Cardiac fibroblast (primary cell): ENCODE measurements around the genes CYP3A43 and AZGP1.

DNA sequence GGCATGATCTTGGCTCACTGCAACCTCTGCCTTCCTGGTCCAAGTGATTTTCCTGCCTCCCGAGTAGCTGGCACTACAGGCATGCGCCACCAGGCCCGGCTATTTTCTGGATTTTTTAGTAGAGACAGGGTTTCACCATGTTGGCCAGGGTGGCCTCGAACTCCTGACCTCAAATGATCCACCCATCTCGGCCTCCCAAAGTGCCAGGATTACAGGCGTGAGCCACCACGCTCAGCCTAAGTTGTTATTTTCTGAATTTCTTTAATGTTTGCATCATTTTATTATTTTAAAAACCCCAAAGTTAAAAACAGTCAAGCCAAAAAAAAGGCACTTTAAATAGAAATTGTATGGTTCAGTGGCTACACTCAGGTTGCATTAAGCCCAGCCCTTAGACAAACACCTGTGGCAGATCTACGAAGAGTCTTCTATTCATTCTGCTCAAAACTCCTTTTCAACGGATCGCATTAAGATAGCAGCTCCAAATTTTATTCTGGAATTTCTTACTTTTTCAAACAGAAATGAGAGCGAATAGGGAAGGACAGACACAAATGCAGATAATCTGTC, 101.5 kb downstream of the SMURF1 start:
- RRBS, result no CpG with 5 or more reads among the region's 11 CpGs

- RRBS, result no CpG with 5 or more reads among the region's 10 CpGs
Measured at GRCh38 chr7:99109105-99110182, 34.5 kb downstream of the SMURF1 start.

DNA sequence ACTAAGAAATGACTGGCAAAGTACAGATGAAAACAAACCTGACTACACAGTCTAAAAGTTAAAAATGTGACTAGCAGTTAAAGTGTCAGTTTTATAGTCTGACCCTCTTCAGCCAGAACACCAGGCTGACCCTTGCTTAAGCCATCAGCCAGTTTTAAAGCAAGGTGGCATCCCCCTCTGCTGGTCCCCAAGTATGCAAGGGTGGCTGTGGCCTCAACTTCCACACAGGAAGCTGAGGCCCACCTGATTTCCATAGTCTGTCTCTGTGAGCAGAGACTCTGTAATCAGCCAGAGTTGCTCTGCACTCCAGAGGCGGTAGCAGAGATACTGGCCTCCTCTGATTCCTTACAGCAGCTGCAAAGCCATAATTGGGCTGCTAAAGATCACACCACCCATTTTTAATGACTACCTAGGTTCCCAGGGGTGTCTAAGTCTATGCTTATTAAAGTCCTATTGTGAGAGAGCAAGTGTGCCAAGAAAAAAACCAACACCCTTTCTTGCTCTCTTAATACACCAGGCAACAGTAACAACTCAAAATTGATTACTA, 1.9 kb downstream of the PDAP1 start:
- RRBS, result no CpG with 5 or more reads among the region's 1 CpG

- RRBS, result no CpG with 5 or more reads among the region's 31 CpGs
Measured at GRCh38 chr7:99419059-99419793, 10.5 kb downstream of the BUD31 start.

- RRBS, result no CpG with 5 or more reads among the region's 29 CpGs
Measured at GRCh38 chr7:99455683-99456904, 9.9 kb downstream of the ATP5MF start.

- RRBS, result no CpG with 5 or more reads among the region's 26 CpGs
Measured at GRCh38 chr7:99624216-99624974, 7.6 kb downstream of the ZSCAN25 start.

- RRBS, result no CpG with 5 or more reads among the region's 1 CpG
Measured at GRCh38 chr7:99635058-99635266, 18.2 kb downstream of the ZSCAN25 start.

DNA sequence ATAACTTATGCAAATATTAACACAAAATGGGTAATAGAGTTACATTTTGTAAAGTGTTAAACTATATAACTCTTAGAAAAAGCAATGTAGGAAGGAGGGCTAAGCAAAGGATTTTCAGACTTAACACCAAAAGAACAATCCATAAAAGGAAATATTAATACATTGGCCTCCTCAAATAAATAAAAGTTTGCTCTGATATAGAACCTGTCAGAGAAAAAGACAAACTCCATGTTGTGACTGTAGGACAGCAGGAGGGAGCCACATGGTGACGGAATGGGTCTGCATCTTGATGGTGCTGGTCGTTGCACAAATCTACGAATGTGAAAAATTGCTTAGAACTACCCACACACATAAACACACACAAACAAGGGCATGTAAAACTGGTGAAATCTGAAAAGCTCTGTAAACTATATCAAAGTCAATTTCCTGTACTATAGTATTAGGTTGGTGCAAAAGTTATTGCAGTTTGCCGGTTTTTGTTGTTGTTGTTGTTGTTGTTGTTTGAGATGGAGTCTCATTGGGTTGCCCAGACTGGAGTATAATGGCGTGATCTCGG, 8.2 kb downstream of the CYP3A5 start:
- RRBS, result no CpG with 5 or more reads among the region's 6 CpGs

- RRBS, result no CpG with 5 or more reads among the region's 3 CpGs
Measured at GRCh38 chr7:99827485-99828104, at the start of gene CYP3A43. CYP3A43 (plus strand) TSS chr7:99828013.

- RRBS, result no CpG with 5 or more reads among the region's 3 CpGs
Measured at GRCh38 chr7:99837907-99838386, 10.1 kb downstream of the CYP3A43 start.

DNA sequence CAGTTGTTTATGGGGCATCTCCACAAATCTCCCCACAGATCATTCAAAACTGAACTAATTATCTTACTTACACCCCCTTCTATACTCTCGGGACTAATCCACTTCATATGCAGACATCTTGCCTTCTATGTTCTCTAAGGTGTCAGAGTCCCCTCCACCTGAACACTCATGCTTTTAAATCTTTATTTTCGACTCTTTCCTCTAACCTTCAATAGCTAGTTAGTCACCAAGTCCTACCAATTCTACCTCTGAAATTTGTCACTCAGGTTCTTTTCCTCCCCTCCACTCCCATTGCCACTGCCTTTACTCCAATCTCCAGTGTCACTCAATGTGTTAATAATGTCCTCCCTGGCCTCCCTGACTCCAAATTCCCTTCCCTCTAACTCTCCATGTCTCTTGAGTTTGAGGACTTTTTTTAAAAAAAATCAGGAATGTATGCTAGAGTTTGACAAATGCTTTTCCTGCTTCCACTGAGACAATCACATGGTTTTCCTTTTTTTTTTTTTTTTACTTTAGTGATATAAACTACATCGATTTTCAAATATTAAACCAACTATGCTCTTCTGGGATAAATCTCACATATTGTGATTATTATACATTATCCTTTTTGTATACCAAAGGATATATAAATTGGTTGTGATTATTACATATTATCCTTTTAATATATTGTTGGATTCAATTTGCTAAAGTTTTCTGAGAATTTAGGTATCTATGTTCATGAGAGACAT, 16.8 kb upstream of the OR2AE1 start:
- RRBS, result no CpG with 5 or more reads among the region's 3 CpGs

- RRBS, result no CpG with 5 or more reads among the region's 13 CpGs
Measured at GRCh38 chr7:99975391-99976417, at the start of gene AZGP1. AZGP1 (minus strand) TSS chr7:99976031.

DNA sequence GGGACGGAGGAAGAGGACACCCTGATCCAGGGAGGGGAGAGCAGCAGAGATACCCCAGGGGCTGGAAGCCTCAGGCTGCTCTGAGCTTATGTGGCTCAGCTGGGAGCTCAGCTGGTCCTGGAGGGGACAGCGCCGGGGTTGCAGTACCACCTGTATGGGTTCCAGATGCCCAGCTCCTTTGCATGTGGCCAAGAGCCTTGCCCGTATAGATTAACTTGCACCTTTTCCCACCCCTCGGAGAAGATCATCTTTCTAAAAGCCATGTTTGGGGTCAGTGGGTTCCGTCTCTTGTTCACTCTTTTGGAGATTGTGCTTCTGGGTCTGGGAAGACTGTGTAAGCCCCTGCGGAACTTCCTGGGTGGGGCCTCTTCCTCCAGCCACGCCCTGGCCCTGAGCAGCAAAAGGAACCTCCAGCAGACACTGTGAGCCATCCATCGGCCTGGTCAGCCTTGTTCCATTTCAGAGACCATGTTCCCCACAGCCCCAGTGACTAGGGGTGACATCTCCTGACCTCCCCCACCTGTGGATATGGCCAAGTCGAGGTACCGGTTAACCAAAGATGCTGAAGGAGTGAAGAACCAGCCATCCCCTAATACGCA, 17.0 kb upstream of the AZGP1 start:
- RRBS, result no CpG with 5 or more reads among the region's 12 CpGs

DNA sequence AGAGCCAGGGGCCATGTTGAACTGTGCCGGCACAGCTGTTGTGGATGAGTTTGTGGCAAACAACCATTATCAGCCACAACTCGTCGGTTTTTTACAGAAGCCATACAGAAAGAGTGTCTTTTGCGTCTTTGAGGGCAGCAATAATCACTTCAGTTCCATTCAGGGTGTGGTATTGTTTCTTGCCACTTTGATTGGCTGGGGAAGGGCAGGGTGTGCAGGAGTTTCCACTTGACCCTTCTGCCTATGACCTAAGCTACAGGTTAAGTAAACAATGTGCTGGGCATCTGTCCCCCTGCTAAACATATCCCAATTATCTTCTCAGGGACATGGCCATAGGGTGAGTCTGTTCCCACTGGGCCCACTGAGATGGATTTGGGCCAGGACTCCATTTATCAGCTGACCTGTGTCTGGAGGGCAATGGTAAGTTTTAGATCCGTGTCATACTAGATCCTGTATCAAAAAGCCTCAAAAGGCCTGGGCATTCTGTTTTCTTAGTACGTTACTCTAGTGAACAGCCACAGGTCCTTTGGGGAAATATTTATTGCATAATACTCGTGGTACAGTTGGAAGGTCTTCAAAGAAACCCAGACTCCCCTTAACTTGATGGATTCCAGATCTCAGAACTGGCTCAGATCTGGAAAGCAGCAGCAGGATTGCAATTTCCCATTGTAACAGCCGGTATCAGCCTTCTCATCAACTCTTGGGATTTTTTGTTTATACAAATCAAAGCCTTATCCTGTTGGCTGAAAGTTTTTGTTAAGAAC, 15.9 kb downstream of the ZNF3 start:
- RRBS, result no CpG with 5 or more reads among the region's 8 CpGs

- RRBS, result no CpG with 5 or more reads among the region's 7 CpGs
Measured at GRCh38 chr7:100075016-100075515, 6.5 kb downstream of the ZNF3 start.

DNA sequence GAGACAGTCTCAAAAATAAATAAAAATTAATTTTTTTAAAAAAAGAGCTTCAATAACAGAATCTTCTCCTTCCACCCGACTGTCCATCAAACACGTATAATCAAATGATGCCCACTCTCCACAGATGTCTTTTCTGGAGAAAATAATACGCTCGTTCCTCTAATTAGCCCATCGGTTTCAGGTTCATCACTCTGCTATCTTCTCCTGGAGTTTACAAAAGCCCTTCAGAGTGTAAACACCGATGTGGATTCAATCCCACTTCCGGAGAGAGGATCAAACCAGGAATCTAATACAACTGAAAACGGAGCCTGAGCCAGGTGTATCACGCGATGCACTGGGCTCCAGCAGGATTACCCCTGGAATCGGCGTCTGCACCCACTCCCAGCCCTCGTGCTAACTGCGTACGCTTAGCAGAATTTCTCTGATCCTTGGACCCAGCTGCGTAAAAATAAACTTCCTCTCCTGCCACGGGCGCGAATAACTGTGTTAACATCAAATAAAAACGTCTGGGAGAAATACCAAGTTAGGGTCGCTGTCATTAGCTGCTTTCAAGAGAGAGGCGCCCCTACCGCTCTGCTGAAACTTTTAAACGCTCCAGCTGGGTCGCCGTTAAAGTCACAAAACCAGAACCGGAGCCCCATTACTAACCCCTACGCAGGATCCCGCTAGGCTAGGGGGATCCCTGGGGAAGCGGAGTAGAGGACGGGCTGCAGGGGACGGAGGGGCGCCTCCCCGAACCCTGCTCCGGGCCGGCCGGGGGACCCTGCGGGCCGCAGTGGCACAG, 548 bp downstream of the ZNF3 start:
- RRBS, result under 1% methylated on average over 3 of the region's 39 CpGs

DNA sequence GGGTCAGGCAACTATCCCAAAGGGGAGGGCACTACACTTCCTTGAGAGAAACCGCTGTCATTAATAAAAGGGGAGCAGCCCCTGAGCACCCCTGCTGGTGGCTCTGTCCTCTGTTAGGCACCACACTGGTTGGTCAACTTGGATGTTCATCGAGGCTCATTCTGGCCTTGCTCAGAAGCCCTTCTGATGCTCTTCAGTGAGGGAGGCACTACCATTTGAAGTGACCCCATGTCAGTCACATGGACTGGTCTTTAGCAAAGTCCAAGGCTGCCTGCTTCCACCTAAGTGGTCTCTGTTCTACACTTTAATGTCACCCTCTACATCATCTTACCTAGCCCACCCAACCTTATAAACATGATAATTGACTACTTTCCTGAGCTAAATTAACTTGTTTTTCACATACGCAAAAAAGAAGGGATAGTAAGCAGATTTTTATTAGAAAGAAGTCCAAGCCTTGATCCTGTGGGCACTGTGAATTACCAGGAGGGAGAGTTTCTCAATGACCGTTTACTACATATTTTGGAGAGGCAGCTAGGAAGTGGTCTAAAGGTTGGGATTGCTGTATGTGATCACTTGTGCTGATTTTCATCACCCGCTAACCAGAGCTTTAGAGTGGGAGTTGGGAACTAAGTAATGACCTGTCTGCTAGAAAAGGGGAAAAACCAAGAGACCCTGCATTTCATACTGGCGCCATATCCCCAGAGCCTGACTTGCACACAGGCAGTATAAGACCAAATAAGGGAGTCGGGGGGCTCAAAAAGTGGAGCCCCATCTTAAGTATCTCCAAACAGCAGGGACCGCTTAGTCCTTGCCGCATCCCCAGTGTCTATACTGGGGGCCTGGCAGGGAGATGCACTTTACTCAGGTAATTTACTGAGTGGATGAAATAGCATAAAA, 3.3 kb downstream of the COPS6 start:
- RRBS, result no CpG with 5 or more reads among the region's 9 CpGs

GRCh38 chr7:100093487-100094521, 5.0 kb downstream of the COPS6 start:
- RRBS, result 39% methylated on average over 4 of the region's 29 CpGs

- RRBS, result no CpG with 5 or more reads among the region's 31 CpGs
Measured at GRCh38 chr7:100098971-100099975, 1.9 kb downstream of the MCM7 start.

DNA sequence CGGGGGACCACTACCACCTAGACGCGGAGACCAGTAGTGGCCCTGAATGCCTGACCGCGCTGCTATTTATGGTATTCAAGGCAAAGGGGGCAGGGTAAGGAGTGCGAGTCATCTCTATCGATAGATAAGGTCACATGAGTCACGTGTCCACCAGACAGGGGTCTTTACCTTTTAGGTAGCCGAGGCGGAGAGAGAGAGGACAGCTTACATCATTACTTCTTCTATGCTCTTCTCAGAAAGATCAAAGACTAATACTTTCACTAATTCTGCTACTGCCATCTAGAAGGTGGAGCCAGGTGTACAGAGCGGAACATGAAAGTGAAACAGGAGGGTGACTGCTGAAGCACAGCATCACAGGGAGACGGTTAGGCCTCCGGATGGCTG, 2.2 kb upstream of the PVRIG start:
- RRBS, result no CpG with 5 or more reads among the region's 13 CpGs